Mesenchymal stem cell of the bone marrow (primary cell): ENCODE results near the gene N4BP2L2.

- CAGE, long polyA plus RNA: no peak
Measured at GRCh38 chr13:30657956-30658643, 40.4 kb downstream of the USPL1 start.

- CAGE, long polyA plus RNA: no peak
Measured at GRCh38 chr13:31201319-31201678, 1.5 kb downstream of the B3GLCT start.

GRCh38 chr13:31221029-31221389 is 21.2 kb downstream of the B3GLCT start:
- CAGE, long polyA plus RNA: no peak

DNA sequence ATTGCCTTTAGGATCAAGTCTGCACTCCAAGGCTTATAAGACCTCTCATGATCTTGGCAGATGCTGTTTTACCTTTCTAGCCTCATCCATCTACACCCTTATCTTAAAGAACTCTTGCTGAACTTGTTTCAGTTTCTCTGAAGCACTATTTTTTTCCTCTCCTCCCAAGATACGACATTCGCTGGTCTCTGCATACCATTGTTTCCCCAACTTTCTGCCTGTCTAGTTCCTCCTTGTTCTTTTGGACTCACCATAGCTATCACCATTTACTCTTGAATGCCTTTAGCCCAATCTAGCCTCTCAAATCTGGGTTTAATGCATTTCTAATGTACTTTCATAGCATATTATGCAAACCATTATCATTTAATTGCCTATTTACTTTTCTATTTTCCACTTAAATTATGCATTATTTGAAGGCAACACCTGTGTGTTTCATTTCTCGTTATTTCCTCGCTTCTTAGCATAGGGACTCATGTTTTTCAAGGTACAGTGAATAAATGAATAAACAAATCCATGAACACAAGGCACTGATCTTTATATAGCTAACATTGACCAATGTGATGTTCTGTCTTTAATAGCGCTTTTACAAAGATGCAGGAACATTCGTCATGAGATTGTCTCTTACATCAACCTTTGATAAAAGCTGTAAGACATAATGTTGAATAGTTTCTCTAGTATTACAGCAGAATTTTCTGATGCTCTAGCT is 121.0 kb downstream of the B3GLCT start:
- CAGE, long polyA plus RNA: no peak

DNA sequence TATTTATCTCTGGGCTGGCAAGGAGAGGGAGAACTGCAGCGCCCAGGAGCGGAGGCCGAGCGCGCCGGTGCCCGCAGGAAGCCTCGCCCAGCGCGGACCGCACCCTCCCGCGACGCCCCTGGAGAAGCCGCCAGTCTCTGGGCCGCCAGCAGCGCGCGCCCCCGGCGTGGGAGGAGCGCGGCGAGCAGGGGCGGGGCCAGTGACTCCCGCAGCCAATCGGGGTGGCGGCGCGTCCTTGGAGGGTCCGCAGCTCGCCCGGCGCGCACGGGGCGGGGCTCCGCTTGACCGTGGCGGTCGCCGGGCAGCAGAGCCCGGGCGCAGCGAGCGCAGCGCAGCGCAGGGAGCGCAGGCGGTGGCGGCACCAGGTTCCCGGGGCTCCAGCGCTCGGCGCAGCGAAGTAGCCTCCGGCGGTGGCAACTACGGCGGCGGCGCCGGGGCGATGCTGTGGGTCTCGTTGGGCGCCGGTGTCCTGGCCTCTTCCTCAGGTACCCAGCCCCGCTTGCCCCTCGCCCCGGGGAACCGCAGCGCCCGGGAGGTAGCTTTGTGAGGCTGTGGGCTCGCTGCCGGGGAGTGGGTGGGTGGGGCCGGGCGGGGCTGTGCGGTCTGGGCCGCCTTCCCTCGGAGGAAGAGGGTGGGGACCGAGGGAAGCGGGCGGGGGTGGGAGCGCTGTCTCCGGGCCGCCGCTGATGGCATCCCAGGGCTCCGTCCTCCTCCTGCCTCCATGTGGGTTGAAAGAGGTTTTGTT is 107.3 kb downstream of the RXFP2 start:
- CAGE, long polyA plus RNA: no peak

DNA sequence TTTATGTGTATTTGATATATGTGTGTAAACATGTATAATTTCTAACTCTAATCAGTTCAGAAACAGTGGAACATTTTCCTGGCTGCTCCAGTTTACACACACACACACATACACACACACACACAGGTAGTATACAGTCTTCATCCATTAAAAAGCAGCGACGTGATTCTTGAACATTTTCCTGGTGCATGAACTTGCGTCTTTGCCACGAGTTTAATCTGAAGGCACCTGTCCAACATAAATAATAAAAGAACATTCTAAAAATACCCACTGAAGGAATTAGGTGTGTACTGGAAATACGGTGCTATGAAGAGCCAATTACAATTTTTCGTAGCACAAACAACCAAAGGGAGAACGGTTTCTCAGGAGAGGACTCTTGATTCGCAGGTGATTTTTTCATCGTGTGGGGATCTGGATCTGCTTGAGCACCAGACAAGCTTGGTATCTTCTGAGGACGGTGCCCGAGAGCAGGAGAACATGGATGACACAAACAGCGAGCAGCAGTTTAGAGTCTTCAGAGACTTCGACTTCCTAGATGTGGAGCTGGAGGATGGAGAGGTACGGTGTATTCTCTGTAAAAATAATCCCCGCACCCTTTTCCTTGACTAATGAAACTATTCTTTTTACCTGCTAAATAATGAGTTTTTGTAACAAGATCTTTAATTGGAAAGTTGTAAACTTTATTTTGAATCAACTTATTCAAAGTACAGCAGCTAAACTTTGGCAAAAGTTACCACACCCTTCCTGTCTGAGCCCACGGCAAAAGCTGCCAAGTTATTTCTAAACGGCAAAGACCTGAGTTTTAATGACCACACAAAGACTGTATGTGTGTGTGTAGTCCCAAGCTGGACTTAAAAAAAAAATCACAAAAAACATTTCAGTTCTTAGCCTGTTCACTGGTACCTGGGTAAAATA is 61.1 kb downstream of the ZAR1L start:
- CAGE, long polyA plus RNA: no peak

GRCh38 chr13:32262654-32262859 is 52.6 kb downstream of the ZAR1L start:
- CAGE, long polyA plus RNA: no peak

GRCh38 chr13:32298357-32298904 is 16.7 kb downstream of the ZAR1L start:
- CAGE, long polyA plus RNA: no peak

DNA sequence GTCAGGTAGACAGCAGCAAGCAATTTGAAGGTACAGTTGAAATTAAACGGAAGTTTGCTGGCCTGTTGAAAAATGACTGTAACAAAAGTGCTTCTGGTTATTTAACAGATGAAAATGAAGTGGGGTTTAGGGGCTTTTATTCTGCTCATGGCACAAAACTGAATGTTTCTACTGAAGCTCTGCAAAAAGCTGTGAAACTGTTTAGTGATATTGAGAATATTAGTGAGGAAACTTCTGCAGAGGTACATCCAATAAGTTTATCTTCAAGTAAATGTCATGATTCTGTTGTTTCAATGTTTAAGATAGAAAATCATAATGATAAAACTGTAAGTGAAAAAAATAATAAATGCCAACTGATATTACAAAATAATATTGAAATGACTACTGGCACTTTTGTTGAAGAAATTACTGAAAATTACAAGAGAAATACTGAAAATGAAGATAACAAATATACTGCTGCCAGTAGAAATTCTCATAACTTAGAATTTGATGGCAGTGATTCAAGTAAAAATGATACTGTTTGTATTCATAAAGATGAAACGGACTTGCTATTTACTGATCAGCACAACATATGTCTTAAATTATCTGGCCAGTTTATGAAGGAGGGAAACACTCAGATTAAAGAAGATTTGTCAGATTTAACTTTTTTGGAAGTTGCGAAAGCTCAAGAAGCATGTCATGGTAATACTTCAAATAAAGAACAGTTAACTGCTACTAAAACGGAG is 22.7 kb downstream of the BRCA2 start:
- CAGE, long polyA plus RNA: no peak

DNA sequence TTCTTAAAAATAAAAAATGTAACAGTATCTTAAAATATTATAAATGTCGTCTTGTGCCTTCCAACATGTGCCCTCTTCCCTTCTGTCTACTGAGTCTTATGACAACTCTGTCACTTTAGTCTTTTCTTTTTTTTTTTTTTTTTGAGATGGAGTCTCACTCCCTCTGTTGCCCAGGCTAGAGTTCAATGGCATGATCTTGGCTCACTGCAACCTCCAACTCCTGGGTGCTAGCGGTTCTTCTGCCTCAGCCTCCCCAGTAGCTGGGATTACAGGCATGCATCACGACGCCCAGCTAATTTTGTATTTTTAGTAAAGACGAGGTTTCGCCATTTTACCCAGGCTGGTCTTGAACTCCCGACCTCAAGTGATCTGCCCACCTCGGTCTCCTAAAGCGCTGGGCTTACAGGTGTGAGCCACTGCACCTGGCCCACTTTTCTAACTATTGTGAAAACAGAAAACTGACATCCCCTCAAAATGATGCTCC is 37.8 kb downstream of the N4BP2L2 start:
- CAGE, long polyA plus RNA: no peak

DNA sequence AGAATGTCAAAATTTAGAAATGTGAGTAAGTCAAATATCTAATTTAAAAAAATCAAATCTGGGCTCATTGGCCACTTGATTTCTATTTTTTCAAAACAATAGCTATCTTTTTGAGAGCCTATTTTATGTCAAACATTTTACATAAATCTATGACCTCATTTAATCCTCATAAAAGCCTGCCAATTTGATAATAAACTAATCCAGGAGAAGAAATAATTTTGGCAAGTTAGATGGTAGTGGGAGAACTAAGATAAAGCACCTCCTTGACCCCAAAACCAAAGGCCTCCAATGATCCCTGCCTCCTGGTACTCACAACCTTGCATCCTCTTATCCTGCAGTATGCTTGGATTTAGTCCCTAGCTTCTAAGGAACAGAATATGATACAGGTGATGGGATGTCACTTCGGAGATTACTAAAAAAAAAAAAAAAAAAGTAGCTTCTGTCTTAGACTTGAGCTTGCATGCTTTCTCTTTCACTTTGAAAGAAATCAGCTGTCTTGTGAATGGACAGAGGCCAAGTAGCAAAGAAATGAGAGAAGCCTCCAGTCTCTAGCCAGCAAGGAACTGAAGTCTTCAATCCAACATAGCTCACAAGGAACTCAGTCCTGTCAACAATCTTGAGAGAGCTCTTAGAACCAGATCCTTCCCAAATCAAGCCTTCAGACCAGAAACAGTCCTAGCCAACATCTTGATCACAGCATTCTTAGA is 8.0 kb downstream of the N4BP2L2 start:
- CAGE, long polyA plus RNA: no peak

DNA sequence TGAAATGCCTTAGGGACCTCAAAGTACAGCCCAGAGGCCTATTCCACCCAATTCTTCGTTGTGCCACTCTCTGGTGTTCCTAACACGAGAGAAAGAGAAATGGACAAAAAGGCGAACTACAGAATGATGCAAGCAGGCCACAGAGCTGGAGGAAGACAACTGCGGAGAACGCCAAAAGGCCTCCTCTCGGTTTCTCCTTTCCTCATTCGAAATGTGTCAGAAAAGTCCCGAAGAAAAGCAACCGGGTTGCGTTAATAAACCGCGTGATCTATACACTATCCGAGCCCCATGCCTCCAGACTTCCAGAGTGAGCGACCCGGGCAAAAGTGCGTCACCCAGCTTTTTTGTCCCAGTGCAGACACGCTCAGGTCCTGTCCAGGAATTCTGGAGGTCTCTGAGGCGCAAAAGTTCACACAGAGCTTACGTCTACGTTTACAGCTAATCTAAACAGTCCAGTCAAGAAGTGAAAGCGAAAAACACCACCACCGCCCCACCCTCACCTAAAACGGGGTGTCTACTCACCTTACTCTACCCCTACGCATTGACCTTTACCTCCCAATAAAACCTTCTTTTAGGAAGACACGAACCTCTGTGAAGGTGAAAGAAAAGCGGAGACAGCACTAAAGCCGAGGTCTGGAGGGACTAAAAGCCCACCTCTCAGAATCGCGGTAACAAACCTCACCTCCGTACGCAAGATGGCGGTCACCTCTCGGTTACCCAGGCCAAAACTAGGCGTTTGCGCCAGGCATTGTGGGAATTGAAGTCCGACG is at the start of gene N4BP2L2:
N4BP2L2 (minus strand) TSS at position 700 of the 770 bp plus-strand sequence.
- CAGE, long polyA plus RNA: no peak

GRCh38 chr13:32889667-32890002 is 126.6 kb upstream of the KL start:
- CAGE, long polyA plus RNA: no peak

DNA sequence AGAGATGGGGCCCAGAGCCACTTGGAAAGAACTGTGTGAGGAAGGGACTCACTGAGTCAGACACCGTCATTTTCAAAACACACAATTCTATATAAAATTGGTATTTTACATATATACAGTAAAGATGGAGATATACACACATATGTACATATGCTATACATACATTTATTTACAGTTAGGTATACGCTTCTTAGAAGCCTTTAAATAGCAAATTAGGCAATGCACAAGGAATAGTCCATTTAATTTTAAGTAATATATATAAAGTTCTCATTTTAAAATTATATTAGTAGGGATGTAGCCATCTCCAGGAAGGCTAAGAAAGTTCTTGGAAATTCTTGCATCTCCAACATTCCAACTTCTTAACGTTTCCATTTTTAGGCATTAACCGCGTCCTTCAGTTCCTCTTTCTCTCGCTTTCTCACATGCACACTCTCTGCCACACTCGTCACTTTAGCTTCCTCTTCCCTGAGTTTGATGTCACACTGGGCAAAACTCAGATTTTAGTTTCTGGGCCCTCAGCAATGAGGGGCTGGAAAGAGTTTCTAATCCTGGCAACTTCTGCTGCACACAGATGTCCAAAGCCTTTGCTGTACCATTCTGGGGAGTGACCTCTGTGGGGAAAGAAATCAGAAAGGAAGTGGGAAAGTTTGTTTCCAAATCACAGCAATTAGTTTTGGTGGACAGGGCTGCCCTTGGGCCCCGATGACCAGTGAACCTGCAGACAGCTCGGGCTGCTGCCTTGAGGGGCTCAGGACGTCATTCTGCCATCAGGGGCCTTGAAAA is 89.1 kb downstream of the KL start:
- CAGE, long polyA plus RNA: no peak

DNA sequence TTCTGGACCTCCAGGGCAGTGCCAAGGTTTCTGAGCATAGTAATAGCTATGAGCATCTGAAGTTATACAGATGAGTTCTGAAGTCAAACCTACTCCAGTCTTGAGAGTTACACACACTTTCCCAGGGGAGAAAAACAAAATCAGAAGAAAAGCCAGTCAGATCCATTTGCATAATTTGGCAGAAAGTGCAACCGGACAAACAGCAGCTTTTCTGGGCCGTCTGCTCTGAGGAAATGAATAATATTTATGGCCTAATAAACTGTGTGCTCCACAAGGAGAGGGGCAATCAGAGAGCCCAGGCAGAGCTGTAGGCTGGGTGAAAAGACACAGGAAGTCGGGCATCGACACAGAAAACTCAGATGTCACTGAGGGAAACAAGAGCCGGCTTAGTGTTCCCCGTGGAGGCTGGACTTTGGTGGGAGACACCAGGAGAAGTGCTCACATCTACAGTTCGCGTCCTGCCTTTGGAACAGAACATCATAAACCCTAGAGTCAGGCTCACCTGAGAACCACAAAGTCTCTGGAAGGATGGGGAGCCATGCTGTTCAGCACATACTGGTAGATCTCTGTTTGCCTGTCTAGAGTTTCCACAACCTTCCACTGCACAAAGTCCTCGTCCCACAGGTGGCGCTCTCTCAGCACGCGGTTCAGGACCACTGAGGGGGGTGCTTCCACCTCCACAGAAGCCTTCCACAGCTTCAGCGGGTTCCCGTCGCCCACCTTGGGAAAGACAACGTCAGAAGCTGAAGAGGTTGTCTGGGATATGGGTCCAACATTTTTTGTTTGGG is 93.3 kb downstream of the KL start:
- CAGE, long polyA plus RNA: no peak

DNA sequence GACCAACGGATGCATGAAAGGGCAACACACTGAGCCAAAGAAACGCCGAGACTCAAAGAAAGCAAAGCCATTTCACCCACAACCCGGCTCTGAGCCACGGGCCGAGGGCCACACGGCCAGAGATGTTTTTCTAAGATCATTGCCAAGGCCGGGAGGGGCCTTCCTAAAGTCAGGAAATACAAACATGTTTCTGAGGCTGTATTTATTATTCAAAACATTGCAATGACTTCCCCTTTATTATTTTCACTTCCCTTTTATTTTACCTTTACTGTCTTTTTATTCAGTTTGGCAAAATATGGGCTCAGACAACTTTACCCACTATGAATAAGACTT is 94.7 kb downstream of the KL start:
- CAGE, long polyA plus RNA: no peak

DNA sequence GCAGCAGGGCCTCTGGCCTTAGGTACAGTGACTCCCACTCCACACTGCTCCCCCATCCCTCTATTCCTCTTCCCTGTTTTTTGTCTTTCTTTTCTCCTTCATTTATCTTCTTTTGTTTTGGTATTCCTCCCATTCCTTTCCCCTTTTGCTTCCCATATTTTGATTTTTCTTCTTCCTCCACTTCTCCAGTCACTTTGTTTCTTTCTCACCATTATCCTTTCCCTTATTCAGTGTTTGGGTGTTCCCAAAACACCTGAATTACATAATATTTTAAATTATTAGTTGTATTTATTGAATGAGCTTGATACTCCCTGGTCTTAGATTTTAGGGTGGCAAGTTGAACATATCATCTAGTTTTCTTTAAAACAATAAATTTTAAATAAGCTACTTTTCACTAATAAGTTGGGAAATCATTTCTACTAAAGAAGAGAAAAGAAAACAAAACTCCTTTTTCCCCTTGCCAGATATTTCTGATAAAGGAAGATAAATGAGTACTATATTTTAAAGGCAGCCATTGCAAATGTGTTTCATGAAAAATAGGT is 36.9 kb downstream of the STARD13 start:
- CAGE, long polyA plus RNA: no peak

GRCh38 chr13:33536946-33537639 is 251.5 kb upstream of the STARD13 start:
- CAGE, long polyA plus RNA: no peak

DNA sequence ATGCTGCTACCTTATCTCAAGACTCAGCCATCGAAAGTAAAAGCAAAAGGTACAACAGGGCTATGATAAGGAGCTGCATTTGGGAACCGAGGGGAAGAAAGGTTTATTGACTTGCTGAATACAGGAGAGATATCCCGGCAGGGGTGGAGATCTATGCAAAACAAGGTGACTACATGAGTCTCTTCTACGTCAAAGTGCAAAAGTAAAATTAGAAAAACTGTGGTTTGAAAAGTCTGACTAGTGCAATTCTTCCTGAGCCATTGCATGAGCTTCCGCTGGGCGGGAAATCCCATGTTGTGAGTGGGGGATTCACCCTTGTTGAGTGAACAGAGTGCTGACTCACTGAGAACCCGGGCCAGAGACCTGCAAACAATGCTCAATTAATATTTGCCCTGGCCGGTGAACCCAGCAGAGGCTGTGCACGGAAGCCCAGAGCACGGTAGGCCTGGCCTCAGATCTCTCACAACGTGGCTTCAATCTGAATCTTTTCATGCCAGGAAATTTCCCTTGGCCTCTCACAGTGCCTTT is 138.7 kb upstream of the RFC3 start:
- CAGE, long polyA plus RNA: no peak

DNA sequence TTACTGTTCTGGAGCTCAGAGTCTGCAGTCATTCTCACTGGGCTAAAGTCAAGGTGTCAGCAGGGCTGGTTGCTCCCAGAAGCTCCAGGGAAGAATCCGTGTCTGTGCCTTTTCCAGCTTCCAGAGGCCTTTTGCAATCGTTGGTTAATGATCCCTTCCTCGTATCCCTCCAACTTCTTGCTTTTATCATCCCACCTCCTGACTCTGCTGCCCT is 53.2 kb downstream of the RFC3 start:
- CAGE, long polyA plus RNA: no peak